Bronchus (tissue), 1 donor: Measurements from ENCODE around the gene UTRN.

DNA sequence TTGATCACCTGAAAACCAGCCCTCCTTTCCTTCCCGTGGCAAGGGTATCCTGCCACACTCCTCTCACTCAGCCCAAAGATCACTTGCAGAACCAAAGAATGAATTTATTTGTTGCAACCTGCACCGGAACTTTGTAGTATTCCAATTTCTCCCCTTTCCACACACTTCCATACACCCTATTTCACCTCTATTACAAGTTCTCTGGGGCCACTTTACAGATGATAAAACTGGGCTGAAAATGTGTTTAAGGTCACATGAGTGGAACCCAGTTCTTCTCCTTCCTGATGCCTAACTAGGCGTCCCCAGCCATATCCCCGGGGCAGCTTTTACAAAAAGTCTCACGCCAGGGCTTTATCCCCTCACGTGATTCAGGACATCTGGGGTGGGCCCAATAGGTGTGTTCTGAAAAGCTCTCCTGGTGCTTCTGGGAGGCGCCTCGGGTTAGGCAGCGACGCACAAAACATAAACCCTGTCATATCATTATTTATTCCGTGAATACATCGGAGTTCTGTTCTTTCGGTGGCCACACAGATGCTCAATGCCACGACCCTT, 32.2 kb downstream of the SF3B5 start:
- PRO-cap, result bidirectional peak, plus-strand start at position 421 of the sequence, minus-strand start at position 317 of the sequence

DNA sequence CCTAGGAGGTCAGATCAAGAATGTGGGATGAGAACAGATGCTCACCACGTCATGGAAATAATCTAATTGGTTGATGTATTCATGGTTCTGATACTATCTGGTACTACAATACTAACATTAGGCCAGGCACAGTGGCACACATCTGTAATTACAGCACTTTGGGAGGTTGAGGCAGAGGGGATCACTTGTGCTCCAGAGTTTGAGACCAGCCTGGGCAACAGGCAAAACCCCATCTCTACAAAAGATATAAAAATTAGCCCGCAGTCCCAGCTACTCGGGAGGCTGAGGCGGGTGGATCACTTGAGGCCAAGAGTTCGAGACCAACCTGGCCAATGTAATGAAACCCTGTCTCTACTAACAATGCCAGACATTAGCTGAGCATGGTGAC, 24.4 kb downstream of the STX11 start:
- PRO-cap, result no peak

DNA sequence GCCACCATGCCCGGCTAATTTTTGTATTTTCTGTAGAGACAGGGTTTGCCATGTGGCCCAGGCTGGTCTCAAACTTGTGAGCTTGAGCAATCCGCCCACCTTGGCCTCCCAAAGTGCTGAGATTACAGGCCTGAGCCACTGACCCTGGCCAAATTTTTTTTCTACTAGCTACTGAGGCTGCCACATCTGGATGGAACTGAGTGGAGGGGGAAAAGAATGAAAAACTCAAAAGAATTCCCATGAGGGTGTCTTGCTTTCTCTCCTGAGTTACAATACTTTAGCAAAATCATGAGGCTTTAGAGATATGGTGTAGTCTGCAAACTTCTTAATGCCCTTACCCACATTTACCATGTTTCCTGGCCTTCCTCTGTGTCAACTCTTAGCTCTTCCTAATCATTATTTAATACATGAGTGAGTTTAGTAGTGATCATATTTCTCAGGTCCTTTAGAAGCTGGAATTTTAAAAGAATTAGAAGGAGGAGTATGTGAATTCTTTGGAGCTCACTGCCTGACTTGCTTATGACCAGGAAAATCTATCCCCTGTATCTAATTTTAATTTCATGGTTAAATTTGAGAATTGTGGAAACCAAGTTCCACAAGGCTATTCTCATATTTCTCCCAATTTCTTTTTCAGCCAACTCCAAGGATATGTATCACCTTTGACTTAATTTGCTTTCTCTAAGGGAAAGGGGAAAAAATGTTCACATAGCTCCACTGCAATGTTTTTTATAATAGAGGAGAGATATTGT, 39.0 kb downstream of the STX11 start:
- PRO-cap, result no peak

DNA sequence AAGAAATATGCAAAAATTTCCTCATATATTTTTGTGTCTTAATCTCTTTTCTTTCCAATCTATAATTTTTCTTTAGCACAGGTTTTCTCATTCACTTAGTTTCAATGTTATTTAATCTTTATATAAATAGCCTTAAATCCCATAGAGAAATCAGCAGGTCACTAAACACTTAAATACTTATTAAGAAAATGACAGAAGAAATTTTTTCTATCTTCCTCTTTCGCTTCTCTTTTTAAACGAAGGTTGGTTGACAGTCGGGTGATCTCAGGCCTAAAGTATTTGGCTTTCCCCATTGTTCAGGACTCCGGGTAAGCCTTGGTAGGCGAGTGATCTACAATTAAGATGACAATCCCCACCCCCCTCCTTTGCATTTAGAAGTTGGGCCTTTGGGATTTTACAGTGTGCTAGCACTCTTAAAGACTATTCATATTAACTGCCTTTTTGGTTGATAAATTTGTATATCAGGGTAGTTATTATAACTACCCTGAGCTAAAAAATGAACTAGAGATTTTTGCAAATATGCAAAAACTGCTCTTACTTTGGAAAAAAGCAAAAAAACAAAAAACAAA, 19.7 kb upstream of the UTRN start:
- PRO-cap, result no peak

GRCh38 chr6:144284525-144285713, at the start of gene UTRN:
UTRN (plus strand) TSS chr6:144285335.
- PRO-cap, result bidirectional peak, plus-strand start at chr6:144284986, minus-strand start at chr6:144284832; bidirectional peak, plus-strand start at chr6:144285282, minus-strand start at chr6:144285180; bidirectional peak, plus-strand start at chr6:144285335, minus-strand start at chr6:144285395; bidirectional peak, plus-strand start at chr6:144285580, minus-strand start at chr6:144285542

- PRO-cap, result bidirectional peak, plus-strand start at chr6:144286324, minus-strand start at chr6:144286168; bidirectional peak, plus-strand start at chr6:144286533, minus-strand start at chr6:144286545
These were observed 961 bp downstream of the UTRN start for GRCh38 chr6:144285973-144286618.

DNA sequence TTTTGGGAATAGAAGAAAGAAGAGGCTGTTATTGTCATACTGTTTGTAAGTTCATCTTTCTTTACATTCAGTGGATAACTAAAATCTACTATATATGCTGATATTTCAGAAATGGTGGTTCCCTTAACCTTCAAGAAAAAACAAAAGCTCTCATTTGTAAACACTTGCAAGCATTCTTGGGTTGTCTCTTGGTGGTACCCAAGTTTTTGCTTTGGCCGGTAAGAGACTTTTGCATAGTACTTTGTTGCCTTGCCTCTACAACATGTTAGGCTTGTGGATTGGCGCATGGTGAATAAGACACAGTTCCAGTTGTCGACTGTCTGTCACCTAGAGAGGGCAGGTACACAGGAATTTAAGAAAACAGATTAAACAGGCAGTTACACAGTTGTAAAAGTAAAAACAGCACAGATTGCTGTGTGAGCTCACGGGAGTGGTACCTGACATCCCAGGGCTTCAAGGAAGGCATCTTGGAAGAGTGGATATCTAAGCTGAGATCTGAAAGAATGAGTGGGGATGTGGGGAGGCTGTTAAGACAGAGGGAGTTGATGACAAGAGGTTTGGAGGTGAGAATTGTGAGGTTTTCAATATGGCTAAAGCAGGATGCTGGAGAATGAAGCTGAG, 19.1 kb downstream of the UTRN start:
- PRO-cap, result no peak

- PRO-cap, result no peak
These were observed 417.8 kb downstream of the UTRN start for GRCh38 chr6:144702635-144703640.

DNA sequence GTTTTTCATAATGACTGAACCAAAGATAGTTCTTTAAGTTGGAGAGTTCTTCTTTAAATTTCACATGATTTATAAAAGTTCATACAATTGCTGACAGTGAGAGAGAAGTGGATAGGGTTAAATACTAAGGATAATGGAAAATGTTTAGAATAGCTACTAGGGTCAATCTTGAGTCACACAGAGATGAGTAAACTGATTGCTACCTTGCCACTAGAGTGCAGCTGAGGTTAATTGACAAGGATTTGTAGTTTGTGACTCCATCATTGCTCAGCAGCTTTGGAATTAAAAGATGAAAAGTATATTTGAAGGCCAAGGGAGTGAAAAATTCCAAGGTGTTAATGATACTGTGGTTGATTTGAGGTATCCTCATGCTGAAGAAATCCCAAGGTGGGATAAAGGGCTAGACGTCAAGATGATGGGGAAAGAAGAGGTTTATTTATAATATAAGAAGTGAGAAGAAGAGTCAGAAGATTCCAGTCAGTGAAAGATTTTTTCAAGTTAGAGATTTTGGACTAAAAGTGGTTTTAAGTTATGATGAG, 524.0 kb downstream of the UTRN start:
- PRO-cap, result no peak

GRCh38 chr6:145096871-145097467, 638.4 kb downstream of the EPM2A start:
- PRO-cap, result no peak

GRCh38 chr6:145813571-145814593, 713 bp downstream of the FBXO30 start:
- PRO-cap, result no peak

DNA sequence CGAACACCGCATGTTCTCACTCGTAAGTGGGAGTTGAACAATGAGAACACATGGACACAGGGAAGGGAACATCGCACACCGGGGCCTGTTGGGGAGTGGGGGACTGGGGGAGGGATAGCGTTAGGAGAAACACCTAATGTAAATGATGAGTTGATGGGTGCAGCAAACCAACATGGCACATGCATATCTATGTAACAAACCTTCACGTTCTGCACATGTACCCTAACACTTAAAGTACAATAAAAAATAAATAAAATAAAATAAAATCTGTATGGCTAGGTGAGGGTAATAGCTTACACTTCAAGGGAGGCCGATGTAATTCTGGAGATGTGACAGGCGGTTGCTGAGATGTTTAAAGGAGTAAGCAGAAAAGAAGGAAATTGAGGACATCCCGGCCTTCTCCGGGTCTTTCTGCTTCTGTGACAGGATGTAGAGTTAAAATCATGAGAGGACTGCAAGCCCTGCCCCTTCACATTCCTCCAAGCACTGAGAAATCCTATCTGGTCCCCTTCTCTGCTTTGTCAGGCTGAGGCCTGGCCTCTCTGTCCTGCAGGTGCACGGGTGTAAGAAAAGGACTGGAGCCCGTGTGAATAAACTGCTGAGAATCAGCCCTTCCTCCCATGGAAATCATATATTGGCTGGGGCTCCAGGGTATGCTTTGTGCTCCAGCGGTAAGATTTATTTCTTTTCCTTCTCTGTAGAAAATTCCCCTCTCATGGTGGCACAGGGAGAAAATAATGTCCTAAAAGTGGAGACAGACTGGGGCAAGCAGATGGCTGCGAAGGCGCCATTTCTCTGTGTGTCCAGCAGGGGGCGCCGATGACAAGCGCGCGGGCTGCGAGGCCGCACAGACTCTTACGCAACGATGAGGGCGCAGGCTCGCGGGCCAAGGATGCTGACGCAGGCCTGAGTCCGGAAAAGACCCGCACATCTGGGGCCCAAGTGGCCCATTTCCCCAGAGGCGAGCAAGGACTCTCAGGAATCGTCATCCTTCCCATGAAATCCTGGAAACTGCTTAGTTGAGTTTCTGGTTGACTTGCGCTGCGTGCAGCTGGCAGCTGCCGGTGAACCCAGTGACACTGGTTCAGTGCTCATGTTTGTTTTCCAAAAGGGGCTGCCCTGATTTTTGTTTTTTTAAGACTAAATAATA, 258.4 kb downstream of the ADGB start:
- PRO-cap, result no peak

- PRO-cap, result no peak
These were observed 288.6 kb upstream of the STXBP5 start for GRCh38 chr6:146915354-146916217.

- PRO-cap, result no peak
These were observed 34.3 kb downstream of the STXBP5 start for GRCh38 chr6:147238250-147239095.

DNA sequence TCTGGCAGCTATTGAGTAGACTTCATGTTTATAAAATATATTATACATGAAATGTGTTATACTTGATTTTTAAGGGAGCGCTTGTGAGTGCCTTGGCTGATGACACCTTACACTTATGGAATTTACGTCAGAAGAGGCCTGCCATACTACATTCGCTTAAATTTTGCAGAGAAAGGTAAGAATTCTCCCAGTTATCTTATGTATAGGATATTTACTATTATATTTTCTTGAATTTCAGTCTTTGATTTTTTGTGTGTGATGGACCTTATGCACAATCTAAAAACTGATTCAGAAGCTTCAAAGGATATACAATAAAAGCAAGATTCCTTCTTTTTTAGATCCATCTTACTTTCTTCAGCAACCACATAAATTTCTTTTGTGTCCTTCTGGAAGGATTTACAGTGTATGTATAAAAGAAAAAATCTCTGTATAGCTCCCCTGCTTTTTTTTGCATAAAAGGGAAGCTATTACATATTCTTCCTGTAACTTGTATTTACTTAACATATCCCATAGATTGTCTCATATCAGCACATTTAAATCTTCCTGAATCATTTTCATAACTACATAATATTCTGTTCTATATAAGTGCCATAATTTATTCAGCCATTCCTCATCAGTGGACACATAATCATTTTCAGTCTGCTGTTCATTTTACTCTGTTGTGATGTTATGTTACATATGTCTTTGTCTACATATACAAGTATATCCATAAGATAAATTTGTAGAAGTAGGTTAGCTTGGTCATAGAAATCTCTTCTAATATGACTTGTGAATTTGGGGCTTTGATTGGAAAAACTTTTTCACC, 35.1 kb downstream of the STXBP5 start:
- PRO-cap, result no peak

- PRO-cap, result no peak
These were observed 85.1 kb downstream of the STXBP5 start for GRCh38 chr6:147288980-147290038.

- PRO-cap, result unidirectional peak, minus-strand start at chr6:147322619
These were observed 117.9 kb downstream of the STXBP5 start for GRCh38 chr6:147321788-147322799.

- PRO-cap, result no peak
These were observed 142.7 kb downstream of the STXBP5 start for GRCh38 chr6:147346593-147347560.

GRCh38 chr6:147529787-147530541, 21.5 kb downstream of the SAMD5 start:
- PRO-cap, result no peak

GRCh38 chr6:148431411-148431904, 88.8 kb downstream of the SASH1 start:
- PRO-cap, result no peak